Peripheral blood mononuclear cell (primary cell): ENCODE measurements around the genes PPP1CA, TCIRG1 and CHKA.

DNA sequence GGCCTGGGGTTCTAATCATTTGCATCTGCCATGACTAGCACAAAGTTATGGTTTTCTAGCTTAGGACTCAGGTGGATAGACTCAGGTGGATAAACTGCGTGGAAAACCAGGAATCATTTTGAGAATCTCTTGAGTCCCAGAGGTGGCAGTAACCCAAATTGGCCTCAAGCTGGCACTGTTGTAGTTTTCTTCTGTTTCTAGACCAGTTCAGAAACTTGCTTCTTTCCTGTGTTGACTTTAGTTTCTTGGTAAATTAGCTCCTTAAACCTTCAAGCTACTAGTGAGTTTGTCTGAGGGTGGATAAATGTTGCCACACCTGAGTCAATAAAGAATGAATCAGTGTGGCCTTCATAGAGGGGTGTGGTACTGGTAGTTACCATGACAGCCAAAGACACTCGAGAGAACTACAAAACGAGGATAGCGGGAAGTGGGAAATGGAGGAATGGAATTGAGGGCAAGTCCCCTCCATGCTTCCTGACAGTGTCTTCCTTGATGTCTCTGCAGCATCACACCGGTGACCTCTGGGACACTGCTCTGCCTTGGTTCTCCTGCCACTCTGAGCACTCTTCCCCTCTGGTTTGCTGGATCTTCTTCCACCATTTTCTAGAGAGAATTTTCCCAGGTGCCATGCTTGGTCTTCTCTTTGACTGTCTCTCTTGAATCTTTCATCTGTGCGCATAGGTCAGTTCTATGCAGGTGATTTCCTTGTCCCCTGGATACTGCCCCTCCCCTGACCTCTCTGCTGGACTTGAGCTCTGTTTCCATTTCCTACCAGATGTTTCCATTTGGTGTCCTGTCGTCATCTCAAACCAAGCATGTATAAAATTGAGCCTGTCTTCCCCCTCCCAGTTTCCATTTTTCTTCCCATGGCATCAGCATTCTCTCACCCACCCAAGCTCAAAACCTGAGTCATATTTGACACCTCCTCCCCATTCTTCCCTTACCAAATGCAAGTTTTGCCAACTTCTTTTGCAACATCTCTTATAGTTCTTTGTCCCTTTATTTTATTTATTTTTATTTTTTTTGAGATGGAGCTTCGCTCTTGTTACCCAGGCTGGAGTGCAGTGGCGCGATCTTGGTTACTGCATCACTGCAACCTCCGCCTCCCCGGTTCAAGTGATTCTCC, 7.1 kb downstream of the POLD4 start:
- PRO-cap, 8 experiments: no peak in any of the 8 experiments

DNA sequence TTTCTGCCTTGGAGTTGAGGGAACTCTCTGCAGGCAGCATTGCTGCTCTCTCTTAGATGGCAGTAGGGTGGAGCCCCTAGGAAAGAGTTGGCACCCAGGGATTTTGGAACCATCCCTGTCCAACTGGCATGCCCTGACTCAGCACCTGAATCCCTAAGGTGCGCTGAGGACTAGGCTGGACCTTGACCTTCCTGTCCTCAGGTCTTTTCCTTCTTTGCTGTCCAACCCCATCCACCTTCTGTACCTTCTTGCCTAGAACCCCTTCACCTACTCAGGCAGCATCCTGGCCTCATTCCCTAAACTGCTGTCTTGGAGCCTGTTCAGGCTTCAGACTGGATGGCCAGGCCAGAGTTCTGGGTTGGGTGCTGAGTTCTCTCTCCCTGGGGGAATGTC, 2.5 kb upstream of the POLD4 start:
- PRO-cap, 8 experiments: no peak in any of the 8 experiments

- PRO-cap, 8 experiments: peak in 6 of 8 experiments; most common plus-strand start chr11:67372700 (in 5); most common minus-strand start chr11:67372523 (in 2)
Measured at GRCh38 chr11:67372291-67372815, 1.0 kb downstream of the CLCF1 start.

DNA sequence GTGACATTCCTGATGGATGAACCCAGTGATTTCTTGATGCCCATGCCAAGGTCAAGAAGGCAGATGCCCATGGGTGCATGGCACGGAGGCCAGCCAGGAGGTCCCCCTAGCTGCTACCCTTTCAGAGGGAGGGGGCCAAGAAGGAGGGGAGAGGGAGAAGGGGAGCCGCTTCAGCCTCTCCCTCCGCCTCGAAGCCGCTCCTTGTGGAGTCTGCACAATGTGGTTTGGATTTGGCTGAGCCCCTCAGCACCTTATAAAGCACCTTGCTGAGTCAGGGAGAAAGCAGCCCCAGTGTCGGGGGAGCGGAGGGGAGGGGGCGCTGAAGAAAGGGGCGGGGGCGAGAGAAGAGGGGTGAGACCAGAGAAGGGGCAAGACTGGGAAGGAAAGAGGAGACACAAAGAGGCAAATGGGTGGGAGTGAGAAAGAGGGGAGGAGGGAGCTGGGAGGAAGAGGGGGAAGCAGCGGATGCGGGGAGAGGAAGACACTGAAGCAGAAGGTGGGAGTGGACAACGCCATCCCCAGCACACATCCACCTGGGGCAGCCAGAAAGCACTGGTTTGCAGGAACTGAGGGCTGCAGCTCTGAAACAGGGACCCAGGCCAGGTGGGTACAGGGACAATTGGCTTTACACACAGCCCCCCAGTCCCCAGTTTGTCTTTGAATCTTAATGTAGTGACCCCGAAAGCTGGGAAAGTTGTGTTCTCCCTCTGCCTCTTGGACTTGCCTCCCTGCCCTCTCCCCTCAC, 2.3 kb upstream of the CLCF1 start:
- PRO-cap, 8 experiments: no peak in any of the 8 experiments

- PRO-cap, 8 experiments: peak in 8 of 8 experiments; most common plus-strand start chr11:67402075 (in 8); most common minus-strand start chr11:67401858 (in 7)
Measured at GRCh38 chr11:67401276-67402357, at the start of gene PPP1CA. Gene PPP1CA, minus strand, starts transcription at chr11:67401858.

DNA sequence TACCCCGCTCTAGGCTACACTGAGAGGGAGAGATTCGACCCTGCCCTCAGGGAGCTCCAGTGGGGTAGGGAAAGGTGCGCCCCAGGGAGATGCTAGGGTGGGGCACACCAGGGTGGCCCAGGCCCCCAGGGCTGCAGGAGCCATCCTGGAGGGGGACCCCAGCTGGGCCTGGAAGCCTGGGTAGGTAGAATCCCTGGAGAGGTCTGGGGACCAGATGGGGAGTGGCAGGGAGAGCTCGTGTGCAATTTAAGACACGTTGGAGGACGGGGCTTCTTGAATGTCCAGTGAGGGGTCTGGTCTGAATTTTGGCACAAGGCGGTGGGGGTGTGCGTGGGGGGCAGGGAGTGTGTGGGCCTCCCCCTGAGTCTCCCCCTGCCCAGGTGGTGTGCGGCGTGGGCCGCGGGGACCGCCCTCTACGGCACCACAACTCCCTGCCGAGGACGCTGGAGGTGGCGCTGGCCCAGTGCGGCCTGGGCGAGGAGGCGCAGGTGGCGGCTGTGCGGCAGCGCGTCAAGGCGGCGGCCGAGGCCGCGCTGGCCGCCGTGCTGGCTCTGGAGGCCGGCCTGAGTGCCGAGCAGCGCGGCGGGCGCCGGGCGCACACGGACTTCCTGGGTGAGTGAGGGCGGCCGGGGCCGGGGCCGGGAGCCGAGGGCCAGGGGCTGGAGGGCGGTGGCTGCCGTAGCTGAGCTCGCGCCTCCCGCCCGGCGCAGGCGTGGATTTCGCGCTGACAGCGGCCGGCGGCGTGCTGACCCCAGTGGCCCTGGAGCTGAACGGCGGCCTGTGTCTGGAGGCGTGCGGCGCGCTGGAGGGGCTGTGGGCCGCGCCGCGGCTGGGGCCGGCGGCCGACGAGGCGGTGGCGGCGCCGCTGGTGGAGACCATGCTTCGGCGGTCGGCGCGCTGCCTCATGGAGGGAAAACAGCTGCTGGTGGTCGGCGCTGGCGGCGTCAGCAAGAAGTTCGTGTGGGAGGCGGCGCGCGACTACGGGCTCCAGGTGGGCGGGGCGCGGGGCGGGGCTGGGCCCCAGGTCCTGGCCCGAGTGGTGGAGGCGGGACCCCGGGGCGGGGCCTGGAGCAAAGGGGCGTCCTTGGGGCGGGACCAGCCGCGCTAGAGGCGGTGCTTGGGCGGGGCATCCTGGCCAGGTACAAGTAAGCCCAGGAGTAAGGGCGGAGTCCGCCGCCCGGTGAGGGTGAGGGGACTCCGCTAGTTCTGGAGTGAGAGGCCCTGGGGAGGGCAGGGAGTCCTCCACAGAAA, 5.2 kb downstream of the CARNS1 start:
- PRO-cap, 8 experiments: peak in 8 of 8 experiments; most common plus-strand start position 1,160 of the sequence (in 8); most common minus-strand start position 956 of the sequence (in 5)

- PRO-cap, 8 experiments: peak in 1 of 8 experiments; most common minus-strand start chr11:67499123 (in 1)
Measured at GRCh38 chr11:67498432-67499182, 6.6 kb downstream of the PITPNM1 start.

DNA sequence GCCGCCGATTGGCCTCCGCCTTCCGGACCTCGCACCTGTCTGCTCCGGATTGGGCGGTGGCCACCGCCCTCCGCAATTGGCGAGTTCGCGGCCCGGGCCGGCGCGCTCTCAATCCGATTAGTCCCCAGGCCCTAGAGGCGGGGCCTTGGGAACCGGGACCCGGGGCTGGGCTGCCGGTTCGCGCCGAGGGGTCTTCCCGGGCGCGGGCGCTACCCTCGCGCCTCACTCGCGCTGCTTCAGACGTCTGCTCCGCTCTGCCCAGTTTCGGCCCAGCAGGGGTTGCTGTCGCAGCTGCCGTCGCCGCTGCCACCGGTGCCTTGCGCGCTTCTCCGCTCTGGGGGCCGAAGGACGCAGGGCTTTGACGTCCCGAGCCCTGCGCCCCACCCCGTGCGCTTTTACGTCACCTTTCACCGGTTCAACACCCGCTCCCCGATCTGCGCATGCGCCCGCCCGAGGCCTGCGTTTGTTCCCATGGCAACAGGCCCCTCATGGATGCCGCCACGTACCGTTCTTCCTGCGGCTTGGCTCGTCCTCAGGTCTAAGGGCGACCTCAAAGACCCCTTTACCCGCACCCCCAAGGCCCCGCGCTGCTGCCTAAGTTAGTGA, 448 bp upstream of the CDK2AP2 start:
- PRO-cap, 8 experiments: peak in 8 of 8 experiments; most common plus-strand start position 239 of the sequence (in 5); most common minus-strand start position 336 of the sequence (in 8)

GRCh38 chr11:67558094-67558337, 25.6 kb upstream of the GSTP1 start:
- PRO-cap, 8 experiments: no peak in any of the 8 experiments

GRCh38 chr11:67632304-67632996, 2.7 kb upstream of the NUDT8 start:
- PRO-cap, 8 experiments: no peak in any of the 8 experiments

- PRO-cap, 8 experiments: no peak in any of the 8 experiments
Measured at GRCh38 chr11:67646705-67647061, 3.8 kb downstream of the ACY3 start.

DNA sequence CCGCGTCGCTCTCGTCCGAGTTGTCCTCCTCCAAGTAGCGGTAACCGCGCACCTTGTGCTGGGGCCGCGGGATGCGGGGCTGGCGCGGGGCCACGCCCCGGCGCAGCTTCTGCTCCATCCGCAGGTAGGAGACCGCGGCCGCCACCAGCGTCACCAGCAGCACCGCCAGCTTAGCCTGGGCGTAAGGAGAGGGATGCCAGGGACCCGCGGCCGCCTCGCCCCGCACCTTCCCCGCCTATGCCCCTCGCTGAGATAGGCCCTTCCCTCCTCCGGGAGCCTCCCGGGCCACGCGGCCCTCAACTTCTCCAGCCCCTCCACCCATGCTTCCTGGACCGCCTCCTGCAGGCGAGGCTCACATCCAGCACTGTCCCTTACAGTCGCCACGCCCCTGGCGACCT, 12.2 kb downstream of the UNC93B1 start:
- PRO-cap, 8 experiments: no peak in any of the 8 experiments

DNA sequence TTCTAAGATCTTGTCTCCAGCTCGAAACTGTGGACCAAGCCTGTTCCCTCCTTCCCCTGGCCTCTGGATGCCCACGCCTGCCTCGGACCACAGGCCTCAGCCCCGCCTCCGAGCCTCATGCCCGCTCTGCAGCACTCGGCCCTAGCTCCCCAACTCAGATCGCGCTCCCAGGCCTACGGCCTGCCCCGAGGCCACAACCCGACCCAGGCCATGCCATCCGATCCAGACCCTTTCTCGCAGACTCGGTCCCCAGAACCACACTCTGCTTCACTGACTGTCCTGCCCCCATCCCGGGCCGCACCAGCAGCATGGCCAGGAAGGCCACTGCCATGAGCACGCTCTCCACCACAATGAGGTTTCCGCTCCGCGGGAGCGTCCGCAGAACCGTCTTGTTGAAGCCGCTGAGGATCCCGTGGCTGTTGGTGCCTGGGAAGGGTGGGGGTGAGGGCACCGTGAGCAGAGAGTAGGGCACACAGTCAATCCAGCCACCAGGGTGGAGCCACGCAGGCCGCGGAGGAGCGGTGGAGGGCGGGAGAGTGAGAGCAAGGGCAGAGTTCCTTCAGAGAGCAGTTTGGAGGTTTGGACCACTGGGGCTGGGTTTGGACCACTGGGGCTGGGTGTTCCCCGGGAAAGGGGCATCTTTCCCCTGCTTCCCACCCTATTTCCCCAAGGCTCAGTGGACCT, 6.4 kb downstream of the UNC93B1 start:
- PRO-cap, 8 experiments: peak in 2 of 8 experiments; most common minus-strand start position 211 of the sequence (in 2)

DNA sequence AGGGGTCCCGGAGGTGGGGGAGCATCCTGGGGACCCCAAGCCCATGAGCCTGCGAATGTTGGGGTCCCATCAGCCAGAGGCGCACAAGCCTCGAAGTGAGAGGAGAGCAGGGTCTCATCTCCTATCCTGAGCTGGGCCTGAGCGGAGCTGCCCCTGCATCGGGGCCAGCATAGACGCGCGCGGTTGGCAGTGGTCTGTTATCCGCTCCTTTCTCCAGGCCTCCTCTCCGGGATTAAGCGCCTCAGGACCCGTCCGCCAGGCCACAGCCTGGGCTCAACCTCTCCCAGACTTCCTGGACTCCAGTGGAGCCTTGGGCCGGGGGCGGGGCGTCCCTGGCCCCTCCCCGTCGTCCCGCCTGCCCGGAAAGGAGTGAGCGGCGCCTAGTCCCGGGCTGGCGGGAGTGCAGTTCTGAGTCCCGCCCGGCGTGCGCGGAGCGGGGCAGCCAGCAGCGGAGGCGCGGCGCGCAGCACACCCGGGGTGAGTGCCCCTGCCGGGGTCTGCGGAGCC, at the start of gene TCIRG1:
Gene TCIRG1 (plus strand): TSS at position 383 of the 507 bp plus-strand sequence.
- PRO-cap, 8 experiments: peak in 8 of 8 experiments; most common plus-strand start position 411 of the sequence (in 7); most common minus-strand start position 275 of the sequence (in 5)

- PRO-cap, 8 experiments: peak in 1 of 8 experiments; most common plus-strand start chr11:68062866 (in 1); most common minus-strand start chr11:68062697 (in 1)
Measured at GRCh38 chr11:68062295-68063214, 23.7 kb downstream of the TCIRG1 start.

- PRO-cap, 8 experiments: peak in 6 of 8 experiments; most common minus-strand start chr11:68075783 (in 4)
Measured at GRCh38 chr11:68075544-68075926, 36.7 kb downstream of the TCIRG1 start.

GRCh38 chr11:68090504-68091173, 30.5 kb downstream of the CHKA start:
- PRO-cap, 8 experiments: no peak in any of the 8 experiments

DNA sequence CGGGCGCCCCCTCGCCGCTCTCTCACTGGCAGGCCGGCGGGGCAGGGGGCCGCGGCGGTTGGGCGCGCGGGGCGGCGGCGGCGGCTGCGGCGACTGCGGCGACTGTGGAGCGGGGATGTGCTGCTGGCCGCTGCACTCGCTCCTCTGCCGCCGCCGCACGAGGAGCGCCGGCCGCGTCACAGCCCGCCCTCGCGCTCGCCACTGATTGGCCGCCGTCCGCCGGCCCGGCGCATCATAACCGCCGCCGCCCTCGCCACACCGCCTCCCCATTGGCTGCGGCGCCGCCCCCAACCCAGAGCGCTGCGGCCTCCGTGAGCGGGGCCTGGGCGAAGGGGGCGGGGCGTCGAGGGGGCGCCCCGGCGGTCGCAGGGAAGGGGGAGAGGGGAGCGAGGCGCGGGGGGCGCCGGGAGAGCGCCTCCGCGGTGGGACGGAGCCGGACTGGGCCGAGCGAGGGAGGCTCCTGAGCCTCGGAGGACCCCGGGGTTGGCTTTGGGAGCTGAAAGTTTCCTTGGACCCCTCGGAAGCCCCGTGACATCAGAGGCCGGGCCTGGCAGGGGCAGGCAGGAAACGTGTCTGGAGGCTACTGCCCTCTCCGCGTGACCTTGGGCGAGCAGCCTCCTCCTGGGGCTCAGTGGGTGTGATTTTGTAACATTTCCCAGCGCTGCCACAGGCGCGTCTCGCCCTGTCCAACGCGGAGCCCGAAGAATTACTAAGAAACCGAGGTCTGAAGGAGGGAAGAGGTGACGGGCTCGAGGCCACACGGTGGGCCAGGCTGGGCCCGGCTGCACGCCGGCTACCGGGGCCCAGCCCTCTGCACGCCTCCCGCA, at the start of gene CHKA:
Gene CHKA (minus strand): TSS at position 146 of the 827 bp plus-strand sequence.
- PRO-cap, 8 experiments: peak in 8 of 8 experiments; most common plus-strand start position 712 of the sequence (in 7); most common minus-strand start position 146 of the sequence (in 8)

- PRO-cap, 8 experiments: no peak in any of the 8 experiments
Measured at GRCh38 chr11:68122970-68123429, 1.8 kb upstream of the CHKA start.

DNA sequence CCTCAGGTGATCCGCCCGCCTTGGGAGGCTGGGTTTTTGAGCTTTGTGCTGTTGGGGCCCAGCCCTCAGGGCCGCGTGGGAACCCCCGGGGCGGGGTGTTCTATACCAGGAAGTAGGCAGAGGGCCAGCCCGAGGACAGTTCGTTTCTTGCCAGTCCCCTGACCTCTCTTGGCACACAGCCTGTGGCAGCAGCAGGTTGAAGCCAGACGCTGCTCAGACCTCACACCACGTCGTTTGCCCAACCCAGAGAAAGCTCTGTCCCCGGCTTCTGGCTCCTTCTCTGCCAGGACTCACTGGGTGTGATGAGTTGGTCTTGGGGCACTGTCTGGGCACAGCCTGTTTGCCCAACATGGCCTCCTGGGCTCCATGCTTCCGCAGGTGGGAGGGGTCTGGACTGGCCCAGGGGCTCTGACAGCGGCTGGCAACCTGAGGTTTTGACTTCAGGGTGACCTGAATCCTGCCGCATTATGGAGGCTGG, 25.0 kb upstream of the CHKA start:
- PRO-cap, 8 experiments: peak in 3 of 8 experiments; most common plus-strand start position 223 of the sequence (in 2); most common minus-strand start position 233 of the sequence (in 1)